Daoy (cell line): ENCODE data around the genes FGD5 and HACL1.

GRCh38 chr3:14142292-14143394 is 17.8 kb downstream of the TMEM43 start:
- RAMPAGE, long total RNA, result no peak

DNA sequence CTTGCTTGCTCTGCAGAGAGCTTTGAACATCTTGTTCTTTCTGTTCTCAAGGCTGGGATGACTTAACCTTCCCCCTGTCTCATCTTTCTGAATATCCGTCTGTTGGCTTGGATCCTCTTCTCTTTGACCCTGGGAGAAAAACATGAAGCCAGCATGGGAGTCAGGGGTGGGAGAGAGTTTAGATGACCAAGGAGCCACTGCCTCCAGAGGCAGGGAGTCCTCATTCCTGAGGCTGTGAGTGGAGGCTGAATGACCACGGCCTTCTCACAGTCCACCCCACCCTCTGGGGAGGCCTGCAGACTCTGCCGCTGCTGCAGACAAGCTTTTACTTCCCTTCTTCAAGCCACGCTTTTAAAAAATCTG is 111.7 kb upstream of the SLC6A6 start:
- RAMPAGE, long total RNA, result no peak

DNA sequence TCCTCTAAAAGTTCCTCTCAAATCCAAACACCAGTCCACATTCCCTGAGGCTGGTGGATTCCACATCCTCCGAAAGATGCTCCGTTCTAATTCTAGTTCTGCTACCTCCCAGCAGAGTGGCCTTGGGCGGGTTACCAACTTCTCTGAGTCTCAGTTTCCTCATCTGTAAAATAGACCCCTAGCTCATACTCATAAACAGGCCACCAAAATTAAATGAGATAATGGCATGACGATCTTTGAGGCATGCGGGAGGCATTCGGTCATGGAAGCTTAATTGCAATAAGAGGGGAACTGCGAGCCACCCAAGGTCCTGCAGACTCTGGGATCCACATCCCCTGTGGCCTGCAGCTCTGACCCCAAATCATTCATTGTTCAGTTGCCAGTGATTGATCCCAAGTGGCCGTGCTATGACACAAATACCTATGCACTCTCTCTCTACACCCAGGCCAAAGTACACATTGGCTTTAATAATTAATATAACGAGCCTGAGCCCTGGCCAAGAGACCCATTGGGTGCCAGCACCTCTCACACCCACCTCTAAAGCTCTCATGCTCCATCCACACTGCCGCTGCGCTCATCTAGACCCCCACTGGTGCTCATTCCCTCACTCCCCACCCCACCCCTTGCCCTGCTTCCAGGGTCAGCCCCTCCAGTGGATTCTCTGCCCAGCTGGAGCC is 37.9 kb upstream of the SLC6A6 start:
- RAMPAGE, long total RNA, result no peak

DNA sequence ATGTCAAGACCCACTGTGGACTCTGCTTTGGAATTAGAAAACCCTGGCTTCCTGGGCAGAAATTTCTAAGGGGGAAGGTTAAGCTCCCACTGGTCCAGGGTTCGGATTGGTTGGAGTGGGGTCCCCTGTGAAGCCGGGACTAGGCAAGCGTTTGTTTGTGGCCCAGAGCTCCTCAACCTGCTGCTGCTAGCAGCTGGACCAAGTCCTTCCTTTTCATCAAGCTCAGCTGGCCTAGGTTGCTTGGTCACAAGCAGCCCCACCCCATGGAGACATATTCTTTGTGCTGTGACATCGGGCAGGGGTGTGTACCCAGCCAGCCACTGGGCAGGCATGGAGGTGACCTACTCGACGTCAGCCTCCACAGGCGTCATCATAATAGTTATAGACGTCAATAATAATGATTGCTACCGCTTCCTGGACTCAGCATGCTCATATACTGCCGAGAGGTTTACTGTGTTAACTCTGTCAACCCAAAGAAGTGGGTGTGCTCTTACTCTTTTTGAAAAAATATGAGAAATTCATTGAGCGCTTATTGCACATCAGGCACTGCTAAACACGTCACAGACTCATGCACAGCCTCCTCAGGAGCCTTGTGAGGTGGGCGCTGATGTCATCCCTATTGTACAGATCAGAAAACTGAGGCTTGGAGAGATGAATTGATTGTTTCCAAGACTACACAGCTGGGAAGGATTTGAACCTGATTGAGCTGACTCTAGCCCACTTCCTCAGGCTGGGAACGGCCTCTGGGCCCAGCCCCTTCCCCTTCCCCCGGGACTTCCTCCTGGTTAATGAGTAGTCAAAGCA is 16.0 kb downstream of the SLC6A6 start:
- RAMPAGE, long total RNA, result no peak

DNA sequence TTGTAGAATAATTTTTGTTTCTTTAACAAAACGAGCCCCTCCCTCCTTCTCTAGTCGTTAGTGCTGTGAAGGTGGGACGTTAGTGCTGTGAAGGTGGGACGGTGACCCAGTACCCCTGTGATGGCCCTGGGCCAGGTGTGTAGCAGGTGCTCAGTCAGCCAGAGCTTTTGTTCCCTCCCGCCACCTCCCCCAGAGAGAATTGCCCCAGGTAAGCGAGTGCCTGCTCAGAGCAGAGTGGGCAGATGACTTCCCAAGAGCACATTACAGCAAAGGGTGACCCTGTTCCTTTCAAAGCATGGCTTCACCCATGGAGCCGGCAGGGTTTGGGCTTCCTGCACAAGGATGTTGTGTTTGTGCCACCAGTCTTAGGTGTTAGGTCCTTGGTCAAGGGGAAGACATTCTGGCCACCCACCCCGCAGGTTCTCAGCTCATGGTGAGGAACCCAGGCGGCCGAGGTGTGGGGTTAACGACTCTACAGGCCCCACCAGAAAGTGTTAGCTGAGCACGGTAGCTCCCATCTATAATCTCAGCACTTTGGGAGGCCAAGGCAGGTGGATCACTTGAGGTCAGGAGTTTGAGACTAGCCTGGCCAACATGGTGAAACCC is 30.7 kb downstream of the SLC6A6 start:
- RAMPAGE, long total RNA, result no peak

DNA sequence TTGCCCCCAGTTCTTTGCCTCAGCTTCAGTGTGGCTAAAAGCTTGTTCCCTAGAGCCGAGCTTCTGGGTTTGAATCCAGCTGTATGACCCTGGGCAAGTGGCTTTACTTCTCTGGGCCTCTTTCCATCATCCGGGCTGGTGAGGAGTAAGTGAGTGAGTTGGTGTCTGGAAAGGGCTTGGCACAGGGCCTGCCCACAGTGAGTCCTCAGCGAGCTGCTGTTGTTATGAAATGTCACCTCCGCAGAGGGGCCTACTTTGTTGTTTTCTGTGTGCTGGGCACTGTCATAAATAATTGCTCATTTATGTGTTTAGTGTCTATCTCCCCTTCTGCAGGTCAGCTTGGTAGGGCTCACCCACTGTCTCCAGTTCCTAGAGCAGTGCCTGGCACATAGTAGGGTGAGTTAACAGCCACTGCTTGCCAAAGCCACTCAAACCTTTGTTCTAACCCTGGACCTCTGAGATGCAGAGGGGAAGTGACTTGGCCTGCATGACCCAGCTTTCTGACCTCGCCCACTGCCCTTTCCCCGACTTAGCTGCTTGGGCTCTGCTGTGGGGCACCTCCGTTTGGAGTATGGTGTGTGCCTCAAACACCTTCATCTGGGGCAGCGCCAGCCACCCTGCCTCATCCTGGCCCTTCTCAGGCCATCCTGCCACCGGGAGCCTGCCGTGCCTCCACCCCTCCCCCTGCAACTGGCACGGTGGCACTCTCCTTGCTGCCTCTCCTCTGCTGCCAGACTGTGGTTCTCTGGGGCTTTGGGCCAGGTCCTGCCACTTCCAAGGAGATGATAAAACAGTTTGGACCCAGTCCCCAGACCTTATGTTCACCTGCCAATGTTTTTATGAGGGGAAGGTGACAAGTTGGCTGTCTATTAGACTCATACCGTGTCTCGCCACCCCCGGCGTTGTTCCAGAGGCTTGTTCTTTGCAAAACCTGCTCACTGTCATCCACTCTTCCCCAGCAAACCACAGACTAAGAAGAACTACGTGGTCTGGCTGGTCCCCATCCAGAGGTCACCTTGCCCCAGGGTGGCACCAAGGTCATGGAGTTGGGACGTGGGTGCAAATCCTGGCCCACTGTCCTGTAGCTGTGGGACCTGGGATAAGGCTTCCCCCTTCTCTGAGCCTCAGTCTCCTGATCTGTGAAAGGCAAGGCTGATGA is 32.1 kb downstream of the SLC6A6 start:
- RAMPAGE, long total RNA, result no peak

GRCh38 chr3:14435277-14435897 is 33.0 kb downstream of the SLC6A6 start:
- RAMPAGE, long total RNA, result no peak

GRCh38 chr3:14451751-14452627 is 49.6 kb downstream of the SLC6A6 start:
- RAMPAGE, long total RNA, result no peak

- RAMPAGE, long total RNA, result no peak
Measured at GRCh38 chr3:14488566-14488894, 51.6 kb downstream of the GRIP2 start.

GRCh38 chr3:14818652-14819173 is at the start of gene FGD5:
Gene FGD5, plus strand, starts transcription at chr3:14818962.
- RAMPAGE, long total RNA, result no peak

DNA sequence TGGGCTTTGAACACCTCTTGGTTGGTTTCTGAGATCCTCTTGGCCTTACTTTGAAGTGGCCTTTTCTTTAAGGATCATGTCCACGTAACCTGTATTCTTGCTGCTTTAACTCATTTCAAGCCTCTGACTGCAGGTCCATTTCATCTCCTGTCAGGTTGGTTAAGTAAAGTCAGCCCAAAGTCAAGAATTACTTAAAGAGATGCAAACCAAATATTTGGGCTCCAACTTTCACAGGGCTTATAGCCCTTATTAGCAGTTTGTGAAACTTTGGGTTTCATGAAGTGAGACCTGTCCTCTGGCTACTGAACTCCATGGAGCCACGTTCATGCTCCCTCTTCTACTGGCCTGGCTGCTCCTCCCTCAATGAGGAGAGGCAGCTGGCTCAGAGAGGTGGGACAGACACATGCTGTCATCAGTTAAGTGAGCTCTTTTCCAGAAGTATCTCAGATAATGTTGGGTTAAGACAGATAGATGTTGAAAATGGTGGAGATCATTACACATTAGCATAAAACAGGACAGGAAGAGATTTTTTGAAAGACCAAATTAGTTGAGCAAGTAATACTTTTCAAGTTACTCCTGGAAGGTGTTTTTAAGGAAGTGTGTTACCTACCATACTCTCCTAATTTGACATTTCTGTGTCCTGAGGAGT is 19.5 kb downstream of the MRPS25 start:
- RAMPAGE, long total RNA, result no peak

DNA sequence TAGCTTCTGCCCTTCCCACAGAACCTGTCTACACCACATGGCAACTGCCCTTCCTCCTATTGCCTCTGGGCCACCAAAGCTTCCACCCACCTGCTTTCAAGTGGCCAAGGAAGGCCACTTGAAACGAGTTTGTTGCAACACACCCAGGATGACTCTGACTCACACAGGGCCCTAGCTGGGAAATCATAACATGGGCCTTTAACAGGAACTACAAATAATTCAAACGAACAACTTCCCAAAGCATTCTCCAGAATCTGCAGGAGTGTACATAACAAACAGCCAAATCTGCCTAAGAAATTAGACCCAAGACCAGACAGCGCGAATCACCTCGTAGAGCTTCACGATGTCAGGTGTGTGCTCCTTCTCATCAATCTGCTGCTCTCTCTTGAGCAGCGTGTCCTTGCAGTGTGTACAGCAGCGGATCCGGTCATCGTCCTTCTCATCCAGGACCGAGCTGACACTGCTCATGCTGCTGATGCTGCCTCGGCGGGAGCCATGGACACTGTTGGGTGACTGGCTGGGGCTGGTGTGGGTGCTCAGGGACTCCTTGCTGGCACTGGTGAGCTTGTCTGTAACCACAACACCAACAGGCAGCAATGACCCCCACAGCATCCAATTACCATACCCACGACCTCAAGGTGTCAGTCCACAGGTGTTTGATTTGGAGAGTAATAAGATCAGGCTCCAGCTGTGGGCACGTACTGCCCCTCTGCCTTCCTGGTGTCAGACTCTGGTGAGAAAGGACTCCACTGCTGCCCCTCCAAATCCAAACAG is 16.7 kb downstream of the RBSN start:
- RAMPAGE, long total RNA, result no peak

DNA sequence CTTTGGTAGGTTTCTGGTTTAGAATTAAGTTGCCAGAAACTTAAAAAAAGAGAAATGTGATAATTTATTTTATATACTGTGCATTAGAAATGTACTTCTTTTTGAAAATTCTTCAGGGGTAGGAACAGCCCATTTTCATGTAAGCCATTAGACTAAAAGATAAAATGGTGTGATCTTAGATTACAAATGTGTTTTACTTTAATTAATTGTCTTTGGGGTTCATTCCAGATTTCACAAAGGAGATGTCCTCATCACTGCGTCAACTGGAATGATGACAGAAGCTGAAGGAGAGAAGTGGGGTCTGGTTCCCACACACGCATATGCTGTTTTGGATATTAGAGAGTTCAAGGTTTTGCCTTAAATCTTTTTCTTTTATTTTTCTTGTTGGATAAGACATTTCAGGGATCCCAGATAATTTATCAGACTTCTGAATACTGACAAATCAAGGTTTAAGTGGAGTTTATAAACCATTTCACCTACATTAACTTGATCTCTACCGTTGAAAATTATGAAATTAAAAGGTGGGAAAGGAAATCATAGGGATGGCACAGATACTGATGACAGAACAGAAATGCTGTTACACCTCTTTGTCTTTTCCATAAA is 28.9 kb downstream of the CAPN7 start:
- RAMPAGE, long total RNA, result no peak

- RAMPAGE, long total RNA, result no peak
Measured at GRCh38 chr3:15252786-15253692, 47.0 kb downstream of the CAPN7 start.

DNA sequence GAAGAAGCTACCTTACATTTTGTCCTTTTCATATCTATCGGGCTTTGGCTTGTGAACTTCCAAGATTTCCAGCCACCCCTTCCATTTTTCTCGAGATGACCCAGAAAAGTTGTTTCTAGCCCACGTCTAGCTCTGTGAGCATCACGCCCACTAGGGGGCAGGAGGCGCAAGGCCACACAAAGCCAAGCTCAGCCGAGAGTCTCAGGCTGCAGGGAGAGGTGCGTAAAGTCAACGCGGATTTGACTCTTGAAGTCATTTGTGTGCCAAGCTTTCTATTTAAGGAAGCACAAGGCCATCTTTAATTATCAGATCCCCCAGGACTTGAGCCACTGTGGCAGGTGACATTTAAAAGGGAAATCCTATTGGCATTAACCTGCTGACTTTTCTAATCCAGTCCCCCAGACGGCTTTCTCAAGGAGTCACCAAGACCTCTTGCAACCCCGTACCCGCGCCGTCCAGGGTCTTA is 62.0 kb downstream of the CAPN7 start:
- RAMPAGE, long total RNA, result no peak

DNA sequence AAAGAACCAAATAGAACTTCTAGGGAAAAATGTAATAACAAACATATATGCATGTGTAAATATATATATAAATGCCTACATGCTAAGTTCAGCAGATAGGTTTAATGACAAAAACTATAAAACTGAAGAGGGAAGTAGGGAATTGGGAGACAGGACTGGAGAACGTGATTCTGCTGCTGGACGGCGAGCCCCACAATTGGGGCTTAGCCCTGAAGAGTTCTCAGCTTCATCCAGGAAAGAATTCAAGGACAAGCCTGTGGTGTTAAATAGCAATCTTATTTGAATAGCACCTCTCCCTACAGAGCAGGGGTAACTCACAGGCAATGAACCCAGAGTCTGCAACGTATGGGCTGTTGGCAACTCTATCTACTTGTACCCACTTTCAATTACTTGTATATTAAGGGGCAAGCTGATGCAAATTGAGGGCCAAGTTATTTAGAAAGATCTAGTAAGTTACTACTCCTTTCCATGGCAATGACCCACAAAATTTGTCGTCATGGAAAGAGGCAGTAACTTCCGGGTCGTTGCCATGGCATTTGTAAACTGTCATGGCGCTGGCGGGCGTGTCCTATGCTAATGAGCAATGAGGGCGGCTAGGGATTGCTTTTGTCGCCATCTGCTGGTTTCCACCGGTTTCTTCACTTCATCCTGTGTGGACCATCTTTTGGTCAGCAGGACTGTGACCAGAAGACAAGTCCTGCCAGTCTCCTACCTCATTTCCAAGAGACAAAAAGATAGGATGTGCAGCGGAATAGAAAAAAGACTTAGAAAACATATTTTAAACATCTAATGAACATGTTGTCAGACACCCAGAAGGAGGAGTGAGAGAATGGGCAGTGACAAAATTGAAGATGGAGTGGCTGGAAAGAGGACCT is 45.7 kb upstream of the SH3BP5 start:
- RAMPAGE, long total RNA, result no peak

- RAMPAGE, long total RNA, result no peak
Measured at GRCh38 chr3:15498259-15498988, 23.1 kb downstream of the COLQ start.

DNA sequence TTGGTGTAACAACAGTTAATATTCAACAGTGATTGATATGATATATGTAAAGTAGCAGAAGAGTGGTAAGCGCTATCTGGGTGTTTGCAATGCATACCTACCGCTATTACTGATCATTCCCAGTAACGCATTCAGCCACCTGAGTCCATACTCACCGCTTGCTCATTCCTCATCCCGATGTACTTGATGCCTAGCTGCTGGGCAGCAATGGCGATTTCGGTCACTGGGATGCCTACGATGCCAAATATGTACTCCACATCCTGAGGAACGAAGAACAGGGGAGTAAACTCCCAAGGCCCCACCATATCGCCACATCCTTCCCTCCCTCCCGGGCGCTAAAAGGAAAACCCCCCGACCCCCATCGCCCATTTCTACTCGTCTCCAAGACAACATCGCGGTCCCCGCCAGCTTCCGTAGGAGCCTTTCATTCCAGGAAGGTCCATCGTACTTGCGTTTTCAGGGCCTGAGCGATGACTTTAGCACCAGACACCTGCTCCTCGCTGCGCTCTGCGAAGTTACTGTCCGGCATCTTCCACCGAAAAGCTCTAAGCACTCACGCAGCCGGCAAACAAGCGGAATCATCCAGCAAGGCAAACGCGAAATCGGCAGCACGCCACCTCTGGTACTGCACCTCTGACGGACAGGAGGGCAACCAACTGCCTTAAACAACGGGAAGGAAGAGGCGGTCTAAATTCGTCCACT is at the start of gene HACL1:
Gene HACL1, minus strand, starts transcription at position 635 of the 702 bp plus-strand sequence.
- RAMPAGE, long total RNA, result start-site peak on the minus strand centred at position 613 of the sequence, 59 bp wide, 107 and 39 reads in 2 replicates

DNA sequence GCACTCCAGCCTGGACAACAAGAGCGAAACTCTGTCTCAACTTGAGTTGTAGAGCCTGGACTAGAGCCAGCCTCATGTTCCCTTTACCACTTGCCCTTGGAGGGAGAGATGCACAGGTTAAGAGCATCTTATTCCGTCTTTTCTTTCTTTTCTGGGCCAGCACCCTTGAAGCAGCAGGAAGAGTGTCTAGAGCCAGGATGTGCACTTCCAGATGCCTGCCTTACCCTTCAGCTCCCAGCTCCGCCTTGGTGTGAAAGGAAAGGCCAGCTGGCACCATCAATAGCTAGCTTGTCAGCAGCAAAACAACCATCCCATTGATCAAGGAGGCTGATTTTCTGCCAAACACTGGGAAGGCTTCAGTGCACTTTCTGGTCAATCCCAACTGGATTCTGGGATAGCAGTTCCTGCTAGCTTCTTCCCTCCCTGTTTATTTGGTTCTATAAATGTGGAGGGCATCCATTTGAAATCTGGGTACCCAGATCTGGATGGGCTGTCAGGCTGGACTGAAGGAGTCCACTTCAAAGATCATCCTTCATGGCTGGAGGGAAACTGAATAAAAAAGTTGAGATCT is 110.9 kb upstream of the GALNT15 start:
- RAMPAGE, long total RNA, result no peak

- RAMPAGE, long total RNA, result no peak
Measured at GRCh38 chr3:16068939-16069504, 105.5 kb upstream of the GALNT15 start.